A549 (cell line): Measurements from ENCODE around the genes ADIPOR2 and TULP3.

GRCh38 chr12:1662557-1663585 is 28.0 kb upstream of the ADIPOR2 start:
- PRO-cap, result no peak
CAGE:
- cytosol, long polyA plus RNA, result no peak
- long polyA plus RNA, result no peak
- nucleus, long polyA plus RNA, result no peak

- PRO-cap, result bidirectional peak, plus-strand start at chr12:1691008, minus-strand start at chr12:1690900; unidirectional peak, minus-strand start at chr12:1691460
CAGE:
- cytosol, long polyA plus RNA, result no peak
- long polyA plus RNA, result start-site peak on the plus strand at chr12:1690995-1691195, 101 and 50 reads in 2 replicates
- nucleus, long polyA plus RNA, result start-site peak on the plus strand at chr12:1690995-1691079, 30 and 258 reads in 2 replicates
Measured at GRCh38 chr12:1690932-1691869, at the start of gene ADIPOR2. TSS of gene ADIPOR2 (plus strand) at chr12:1691070.

DNA sequence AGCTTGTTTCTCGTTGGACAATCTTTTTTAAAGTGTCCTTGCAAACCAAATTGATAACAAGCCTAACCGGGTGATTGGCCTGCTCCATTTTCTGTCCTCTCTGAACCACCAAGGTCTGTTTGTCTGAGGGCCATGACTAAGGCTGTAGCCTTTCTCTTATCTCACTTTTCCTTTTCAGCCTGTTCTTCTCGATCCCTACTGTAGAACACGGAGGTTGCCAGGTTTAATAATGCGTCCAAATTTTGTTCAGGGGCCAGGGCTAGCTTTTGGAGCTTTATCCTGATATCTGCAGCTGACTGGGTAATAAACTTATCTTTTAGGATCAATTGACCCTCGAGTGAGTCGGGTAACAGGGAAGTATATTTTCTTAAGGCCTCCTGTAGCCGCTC is 23.2 kb downstream of the ADIPOR2 start:
- PRO-cap, result no peak
CAGE:
- cytosol, long polyA plus RNA, result no peak
- long polyA plus RNA, result no peak
- nucleus, long polyA plus RNA, result no peak

GRCh38 chr12:1715705-1716150 is 24.9 kb downstream of the ADIPOR2 start:
- PRO-cap, result no peak
CAGE:
- cytosol, long polyA plus RNA, result no peak
- long polyA plus RNA, result no peak
- nucleus, long polyA plus RNA, result no peak

DNA sequence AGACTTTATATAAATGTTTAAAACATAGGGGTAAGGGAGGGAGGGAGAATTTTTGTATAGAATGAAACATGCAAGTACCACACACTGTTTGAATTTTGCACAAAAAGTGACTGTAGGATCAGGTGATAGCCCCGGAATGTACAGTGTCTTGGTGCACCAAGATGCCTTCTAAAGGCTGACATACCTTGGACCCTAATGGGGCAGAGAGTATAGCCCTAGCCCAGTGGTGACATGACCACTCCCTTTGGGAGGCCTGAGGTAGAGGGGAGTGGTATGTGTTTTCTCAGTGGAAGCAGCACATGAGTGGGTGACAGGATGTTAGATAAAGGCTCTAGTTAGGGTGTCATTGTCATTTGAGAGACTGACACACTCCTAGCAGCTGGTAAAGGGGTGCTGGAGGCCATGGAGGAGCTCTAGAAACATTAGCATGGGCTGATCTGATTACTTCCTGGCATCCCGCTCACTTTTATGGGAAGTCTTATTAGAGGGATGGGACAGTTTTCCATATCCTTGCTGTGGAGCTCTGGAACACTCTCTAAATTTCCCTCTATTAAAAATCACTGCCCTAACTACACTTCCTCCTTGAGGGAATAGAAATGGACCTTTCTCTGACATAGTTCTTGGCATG is 33.7 kb upstream of the LRTM2 start:
- PRO-cap, result no peak
CAGE:
- cytosol, long polyA plus RNA, result no peak
- long polyA plus RNA, result no peak
- nucleus, long polyA plus RNA, result no peak

DNA sequence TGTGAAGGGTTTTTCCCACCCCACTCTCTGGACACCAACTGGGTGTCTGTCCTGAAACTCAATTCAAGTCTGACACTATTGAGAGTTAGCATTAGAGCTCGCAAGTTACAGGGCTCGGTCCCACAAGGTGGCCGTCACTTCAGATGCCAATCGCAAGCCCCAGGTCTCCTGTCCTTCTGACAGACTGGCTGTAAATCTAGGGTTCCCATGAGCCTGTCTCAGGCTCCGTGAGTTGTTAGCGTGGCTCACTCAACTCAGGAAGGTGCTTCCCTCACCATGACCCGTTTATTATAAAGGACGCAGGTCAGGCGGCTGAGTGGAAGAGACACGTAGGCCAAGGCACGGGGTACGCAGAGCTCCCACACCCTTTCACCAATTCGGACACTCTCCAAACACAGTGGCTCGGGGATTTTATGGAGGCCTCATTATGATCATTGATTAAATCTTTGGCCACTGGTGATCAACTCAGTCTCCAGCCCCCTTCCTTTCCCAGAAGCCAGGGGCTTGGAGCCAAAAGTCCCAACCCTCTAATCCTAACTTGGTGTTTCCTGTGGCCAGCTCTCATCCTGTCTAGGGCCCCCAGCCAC is 25.9 kb upstream of the LRTM2 start:
- PRO-cap, result no peak
CAGE:
- cytosol, long polyA plus RNA, result no peak
- long polyA plus RNA, result no peak
- nucleus, long polyA plus RNA, result no peak

DNA sequence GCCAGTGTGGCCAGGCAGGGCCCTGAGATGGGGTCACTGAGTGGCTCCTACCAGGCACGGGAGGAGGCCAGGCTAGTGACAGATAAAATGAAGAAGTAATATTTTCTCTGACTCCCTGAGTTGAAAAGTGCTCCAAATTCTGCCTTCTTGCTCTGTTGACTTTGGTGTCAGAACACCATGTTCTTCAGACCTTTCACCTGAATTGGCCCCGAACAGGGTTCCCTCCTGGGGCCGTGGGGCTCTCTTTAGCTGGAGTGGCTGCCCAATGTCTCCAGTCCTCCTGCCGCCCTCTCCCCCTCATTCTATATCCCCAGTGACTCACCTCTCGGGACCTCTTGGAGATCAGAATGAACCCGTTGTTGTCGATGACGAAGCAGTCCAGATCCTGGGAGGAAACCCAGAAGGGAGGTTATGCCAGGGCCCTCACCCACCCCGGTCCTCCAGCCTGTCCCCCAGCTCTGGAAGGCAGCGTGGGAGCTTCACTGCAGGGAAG is 10.4 kb upstream of the LRTM2 start:
- PRO-cap, result no peak
CAGE:
- cytosol, long polyA plus RNA, result no peak
- long polyA plus RNA, result no peak
- nucleus, long polyA plus RNA, result no peak

GRCh38 chr12:1920816-1921440 is 2.5 kb upstream of the CACNA2D4 start:
- PRO-cap, result no peak
CAGE:
- cytosol, long polyA plus RNA, result no peak
- long polyA plus RNA, result no peak
- nucleus, long polyA plus RNA, result no peak

- PRO-cap, result no peak
CAGE:
- cytosol, long polyA plus RNA, result no peak
- long polyA plus RNA, result no peak
- nucleus, long polyA plus RNA, result no peak
Measured at GRCh38 chr12:1993826-1994656, 10.2 kb downstream of the DCP1B start.

DNA sequence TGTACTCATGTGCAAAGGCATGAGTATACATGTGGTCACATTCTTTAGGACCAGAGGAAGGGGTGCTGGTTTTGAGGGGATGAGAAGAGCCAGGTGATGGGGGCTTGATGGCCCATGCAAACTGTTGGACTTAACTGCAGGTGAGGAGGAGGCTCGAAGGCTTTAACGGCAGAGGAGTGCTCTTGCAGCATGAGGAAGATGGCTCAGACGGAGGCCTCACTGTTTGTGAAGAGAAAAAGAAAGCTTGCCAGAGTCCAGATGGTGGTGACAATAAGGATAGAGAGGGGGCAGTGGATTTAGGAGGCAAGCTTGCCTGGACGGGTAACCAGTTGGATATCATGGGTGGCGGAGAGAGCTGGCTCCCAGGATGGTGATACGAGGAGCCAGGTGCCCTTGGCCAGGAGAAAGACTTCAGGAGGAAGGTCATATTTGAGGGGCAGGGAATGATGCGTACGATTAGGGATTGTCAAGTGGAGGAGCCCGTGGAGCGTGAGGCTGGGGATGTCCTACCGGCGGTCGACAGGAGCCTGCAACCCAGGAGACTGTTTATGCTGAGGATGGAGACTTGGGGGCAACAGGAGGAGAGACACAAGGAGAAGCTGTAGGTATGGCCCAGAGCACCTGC is 71.7 kb downstream of the CACNA1C start:
- PRO-cap, result no peak
CAGE:
- cytosol, long polyA plus RNA, result no peak
- long polyA plus RNA, result no peak
- nucleus, long polyA plus RNA, result no peak

DNA sequence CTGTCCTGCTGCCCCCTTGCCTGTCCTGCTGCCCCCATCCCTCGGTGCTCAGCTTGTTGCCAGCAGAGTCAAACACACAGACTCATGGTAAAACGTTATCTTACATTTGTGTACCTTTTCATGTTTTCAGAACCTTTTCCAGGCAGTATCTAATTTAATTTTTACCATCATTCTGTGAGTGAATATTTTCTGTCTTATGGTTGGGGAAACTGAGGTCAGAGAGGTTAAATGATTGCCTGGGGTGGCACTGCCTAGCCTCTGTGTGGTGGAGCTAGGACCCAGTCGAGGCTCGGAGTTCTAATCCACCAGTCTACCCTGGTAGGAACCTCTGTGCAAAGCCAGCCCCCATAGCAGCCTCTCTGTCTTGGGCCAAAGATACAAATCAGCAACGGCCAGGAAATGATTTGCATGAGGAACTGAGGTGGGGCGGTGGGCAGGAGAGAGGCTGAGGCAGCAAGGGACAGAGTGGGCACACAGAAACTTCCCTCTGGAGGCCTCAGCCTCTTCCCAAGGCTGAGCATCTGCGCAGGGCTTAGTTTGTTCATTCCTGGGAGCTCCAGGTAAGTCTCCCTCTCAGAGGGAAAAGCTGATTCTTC is 134.3 kb downstream of the CACNA1C start:
- PRO-cap, result no peak
CAGE:
- cytosol, long polyA plus RNA, result no peak
- long polyA plus RNA, result no peak
- nucleus, long polyA plus RNA, result no peak

GRCh38 chr12:2323459-2324226 is 270.9 kb downstream of the CACNA1C start:
- PRO-cap, result no peak
CAGE:
- cytosol, long polyA plus RNA, result no peak
- long polyA plus RNA, result no peak
- nucleus, long polyA plus RNA, result no peak

DNA sequence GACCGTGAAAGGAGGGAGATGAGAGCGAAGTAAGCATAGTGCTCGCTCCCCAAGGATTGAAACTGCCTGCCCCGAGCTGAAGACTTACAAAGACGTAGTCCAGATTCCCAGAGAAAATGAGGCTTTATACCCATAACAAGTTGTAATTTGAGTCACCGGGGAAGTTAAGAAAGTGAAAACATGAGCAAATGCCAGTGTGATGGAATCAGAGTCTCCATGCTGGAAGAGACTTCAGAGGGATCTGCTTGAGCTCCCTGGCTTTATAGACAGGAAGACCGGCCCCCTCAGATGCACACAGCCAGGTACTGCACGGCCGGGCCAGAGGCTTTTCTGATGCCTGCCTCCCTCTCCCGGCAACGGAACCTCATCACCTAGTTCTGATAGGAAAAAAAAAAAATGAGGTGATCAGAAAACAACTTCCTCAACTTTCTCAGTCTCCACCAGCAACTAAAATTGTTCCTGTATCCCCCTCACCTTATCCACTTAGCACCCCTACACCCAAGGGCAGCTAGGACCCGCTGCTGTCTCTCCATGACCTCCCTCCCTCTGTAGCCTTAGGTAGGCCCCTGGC is 332.3 kb downstream of the CACNA1C start:
- PRO-cap, result no peak
CAGE:
- cytosol, long polyA plus RNA, result no peak
- long polyA plus RNA, result no peak
- nucleus, long polyA plus RNA, result no peak

GRCh38 chr12:2429193-2429520 is 365.6 kb upstream of the FKBP4 start:
- PRO-cap, result no peak
CAGE:
- cytosol, long polyA plus RNA, result no peak
- long polyA plus RNA, result no peak
- nucleus, long polyA plus RNA, result no peak

- PRO-cap, result no peak
CAGE:
- cytosol, long polyA plus RNA, result no peak
- long polyA plus RNA, result no peak
- nucleus, long polyA plus RNA, result no peak
Measured at GRCh38 chr12:2525545-2525805, 269.3 kb upstream of the FKBP4 start.

GRCh38 chr12:2676630-2676920 is 118.2 kb upstream of the FKBP4 start:
- PRO-cap, result no peak
CAGE:
- cytosol, long polyA plus RNA, result no peak
- long polyA plus RNA, result no peak
- nucleus, long polyA plus RNA, result no peak

- PRO-cap, result no peak
CAGE:
- cytosol, long polyA plus RNA, result no peak
- long polyA plus RNA, result no peak
- nucleus, long polyA plus RNA, result no peak
Measured at GRCh38 chr12:2842794-2843439, 8.1 kb upstream of the NRIP2 start.

GRCh38 chr12:2877523-2878182 is 630 bp downstream of the RHNO1 start:
- PRO-cap, result no peak
CAGE:
- cytosol, long polyA plus RNA, result no peak
- long polyA plus RNA, result no peak
- nucleus, long polyA plus RNA, result no peak

GRCh38 chr12:2890159-2890990 is at the start of gene TULP3:
TSS of gene TULP3 (plus strand) at chr12:2890891.
- PRO-cap, result bidirectional peak, plus-strand start at chr12:2890896, minus-strand start at chr12:2890630
CAGE:
- cytosol, long polyA plus RNA, result start-site peak on the plus strand at chr12:2890869-2890947, 237 and 194 reads in 2 replicates
- long polyA plus RNA, result start-site peak on the plus strand at chr12:2890902-2890923, 89 and 30 reads in 2 replicates
- nucleus, long polyA plus RNA, result start-site peak on the plus strand at chr12:2890905-2890923, 103 and 59 reads in 2 replicates

- PRO-cap, result bidirectional peak, plus-strand start at chr12:2959944, minus-strand start at chr12:2959919
CAGE:
- cytosol, long polyA plus RNA, result no peak
- long polyA plus RNA, result no peak
- nucleus, long polyA plus RNA, result no peak
Measured at GRCh38 chr12:2959484-2960332, 511 bp downstream of the TEAD4 start.